Mammary epithelial cell (primary cell): ENCODE measurements around the gene TARS3.

- CAGE, long polyA plus RNA, result no peak
- RRBS, result no CpG with 5 or more reads among the region's 8 CpGs
Measured at GRCh38 chr15:100211983-100212603, 129.7 kb downstream of the ADAMTS17 start.

GRCh38 chr15:100544541-100544943, 15.8 kb upstream of the CERS3 start:
- CAGE, long polyA plus RNA, result no peak
- RRBS, result 89% methylated on average over 19 of the region's 41 CpGs

- CAGE, long polyA plus RNA, result no peak
- RRBS, result no CpG with 5 or more reads among the region's 7 CpGs
Measured at GRCh38 chr15:100569508-100569864, 32.5 kb downstream of the LINS1 start.

GRCh38 chr15:101088782-101089127, 163.1 kb downstream of the CHSY1 start:
- CAGE, long polyA plus RNA, result no peak
- RRBS, result 2% methylated on average over 12 of the region's 24 CpGs

GRCh38 chr15:101123442-101124104, 128.3 kb downstream of the CHSY1 start:
- CAGE, long polyA plus RNA, result no peak
- RRBS, result no CpG with 5 or more reads among the region's 6 CpGs

- CAGE, long polyA plus RNA, result no peak
- RRBS, result no CpG with 5 or more reads among the region's 16 CpGs
Measured at GRCh38 chr15:101139926-101140690, 111.7 kb downstream of the CHSY1 start.

DNA sequence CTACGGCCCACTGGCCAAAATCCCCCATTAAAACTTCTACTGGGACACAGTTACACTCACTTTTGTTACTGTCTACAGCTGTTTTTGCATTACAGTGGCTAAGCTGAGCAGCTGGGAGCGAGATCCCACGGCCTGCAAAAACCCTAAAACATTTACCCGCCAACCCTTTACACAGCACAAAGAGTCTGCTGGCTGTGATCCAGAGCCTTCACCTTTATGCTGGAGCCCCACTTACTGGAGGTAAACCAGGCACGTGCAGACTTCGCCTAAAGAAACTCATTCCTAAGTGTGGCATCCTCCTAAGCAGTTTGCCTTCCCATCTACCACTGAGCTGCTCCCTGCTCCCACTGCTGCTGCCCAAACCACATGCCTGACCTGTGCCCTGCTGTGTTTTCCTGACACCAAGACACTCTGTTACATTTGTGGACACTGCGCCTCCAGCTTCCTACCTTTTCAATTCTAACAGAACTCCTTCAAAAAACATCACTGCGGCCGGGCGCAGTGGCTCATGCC, 53.1 kb downstream of the CHSY1 start:
- CAGE, long polyA plus RNA, result no peak
- RRBS, result no CpG with 5 or more reads among the region's 10 CpGs

- CAGE, long polyA plus RNA, result no peak
- RRBS, result no CpG with 5 or more reads among the region's 7 CpGs
Measured at GRCh38 chr15:101271135-101271760, 6.0 kb downstream of the SELENOS start.

DNA sequence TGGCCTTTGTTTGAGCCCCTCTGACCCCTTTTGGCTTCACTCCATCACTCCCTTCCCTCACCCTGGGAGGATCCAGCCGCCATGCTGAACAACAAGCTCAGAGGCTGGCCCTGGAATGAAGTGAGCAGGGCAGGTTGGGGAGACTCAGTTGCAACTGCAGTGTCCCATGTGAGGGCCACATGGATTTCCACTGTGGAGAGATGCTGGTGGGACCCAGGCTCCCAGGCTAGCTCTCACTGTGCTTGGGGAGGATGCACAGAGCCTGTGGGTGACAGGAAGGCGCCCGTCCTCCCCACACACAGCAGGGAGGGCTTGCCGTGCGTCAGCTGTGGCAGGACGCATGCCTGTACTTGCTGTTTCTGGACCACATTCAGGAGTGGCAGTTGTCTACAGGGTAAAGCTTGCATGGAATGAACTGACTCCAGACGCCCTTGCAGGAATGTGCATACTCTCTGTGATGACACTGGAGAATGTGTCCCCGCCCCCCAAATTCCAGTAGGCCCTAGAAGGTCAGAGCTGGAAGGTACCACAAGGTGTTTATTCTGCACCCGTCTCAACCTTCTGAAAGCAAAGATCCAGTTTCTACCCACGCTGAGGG, 63.8 kb upstream of the SNRPA1 start:
- CAGE, long polyA plus RNA, result no peak
- RRBS, result no CpG with 5 or more reads among the region's 10 CpGs

- CAGE, long polyA plus RNA, result no peak
- RRBS, result no CpG with 5 or more reads among the region's 18 CpGs
Measured at GRCh38 chr15:101368754-101369185, 73.7 kb upstream of the SNRPA1 start.

GRCh38 chr15:101499172-101499658, 9.7 kb upstream of the PCSK6 start:
- CAGE, long polyA plus RNA, result no peak
- RRBS, result 100% methylated on average over 1 of the region's 4 CpGs

DNA sequence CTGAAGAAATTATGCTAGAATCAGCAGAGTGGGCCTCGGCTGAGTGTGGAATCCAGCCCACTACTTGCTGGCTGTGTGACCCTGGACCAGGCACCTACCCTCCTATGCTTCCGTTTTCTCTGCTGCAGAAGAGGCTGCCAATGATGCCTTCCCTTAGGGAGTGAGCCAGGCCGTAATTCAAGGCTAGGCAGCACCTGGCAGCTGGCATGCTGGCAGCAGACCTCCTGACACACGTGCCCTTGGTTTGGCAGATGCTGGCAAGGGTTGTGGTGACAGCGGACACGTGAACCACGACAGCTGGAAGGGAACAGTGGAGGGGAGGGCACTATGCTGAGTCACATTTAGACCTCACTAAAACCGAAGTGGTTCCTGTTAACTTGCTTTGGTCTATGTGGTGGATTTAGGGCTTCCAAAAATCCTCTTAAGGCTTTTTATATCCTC, 10.4 kb upstream of the PCSK6 start:
- CAGE, long polyA plus RNA, result no peak
- RRBS, result no CpG with 5 or more reads among the region's 8 CpGs

GRCh38 chr15:101500708-101501122, 11.2 kb upstream of the PCSK6 start:
- CAGE, long polyA plus RNA, result no peak
- RRBS, result no CpG with 5 or more reads among the region's 3 CpGs

- CAGE, long polyA plus RNA, result no peak
- RRBS, result 41% methylated on average over 10 of the region's 25 CpGs
Measured at GRCh38 chr15:101501587-101502369, 12.3 kb upstream of the PCSK6 start.

GRCh38 chr15:101613232-101613967, 38.8 kb downstream of the TM2D3 start:
- CAGE, long polyA plus RNA, result no peak
- RRBS, result no CpG with 5 or more reads among the region's 18 CpGs

GRCh38 chr15:101625918-101626300, 26.3 kb downstream of the TM2D3 start:
- CAGE, long polyA plus RNA, result no peak
- RRBS, result no CpG with 5 or more reads among the region's 2 CpGs

- CAGE, long polyA plus RNA, result no peak
- RRBS, result 2% methylated on average over 14 of the region's 102 CpGs
Measured at GRCh38 chr15:101723754-101724953, at the start of gene TARS3. Gene TARS3 (minus strand): TSS chr15:101724473.

GRCh38 chr15:101954153-101954616, 142.2 kb downstream of the OR4F15 start:
- CAGE, long polyA plus RNA, result no peak
- RRBS, result no CpG with 5 or more reads among the region's 4 CpGs